ENCODE data around the genes HARS2, PCDHA10 and PCDHB16.

GRCh38 chr5:140691222-140692042 lies at the start of gene HARS2:
TSS of gene HARS2 (plus strand) at chr5:140691455.
- RRBS: 2% methylated on average over 17 of the region's 53 CpGs

DNA sequence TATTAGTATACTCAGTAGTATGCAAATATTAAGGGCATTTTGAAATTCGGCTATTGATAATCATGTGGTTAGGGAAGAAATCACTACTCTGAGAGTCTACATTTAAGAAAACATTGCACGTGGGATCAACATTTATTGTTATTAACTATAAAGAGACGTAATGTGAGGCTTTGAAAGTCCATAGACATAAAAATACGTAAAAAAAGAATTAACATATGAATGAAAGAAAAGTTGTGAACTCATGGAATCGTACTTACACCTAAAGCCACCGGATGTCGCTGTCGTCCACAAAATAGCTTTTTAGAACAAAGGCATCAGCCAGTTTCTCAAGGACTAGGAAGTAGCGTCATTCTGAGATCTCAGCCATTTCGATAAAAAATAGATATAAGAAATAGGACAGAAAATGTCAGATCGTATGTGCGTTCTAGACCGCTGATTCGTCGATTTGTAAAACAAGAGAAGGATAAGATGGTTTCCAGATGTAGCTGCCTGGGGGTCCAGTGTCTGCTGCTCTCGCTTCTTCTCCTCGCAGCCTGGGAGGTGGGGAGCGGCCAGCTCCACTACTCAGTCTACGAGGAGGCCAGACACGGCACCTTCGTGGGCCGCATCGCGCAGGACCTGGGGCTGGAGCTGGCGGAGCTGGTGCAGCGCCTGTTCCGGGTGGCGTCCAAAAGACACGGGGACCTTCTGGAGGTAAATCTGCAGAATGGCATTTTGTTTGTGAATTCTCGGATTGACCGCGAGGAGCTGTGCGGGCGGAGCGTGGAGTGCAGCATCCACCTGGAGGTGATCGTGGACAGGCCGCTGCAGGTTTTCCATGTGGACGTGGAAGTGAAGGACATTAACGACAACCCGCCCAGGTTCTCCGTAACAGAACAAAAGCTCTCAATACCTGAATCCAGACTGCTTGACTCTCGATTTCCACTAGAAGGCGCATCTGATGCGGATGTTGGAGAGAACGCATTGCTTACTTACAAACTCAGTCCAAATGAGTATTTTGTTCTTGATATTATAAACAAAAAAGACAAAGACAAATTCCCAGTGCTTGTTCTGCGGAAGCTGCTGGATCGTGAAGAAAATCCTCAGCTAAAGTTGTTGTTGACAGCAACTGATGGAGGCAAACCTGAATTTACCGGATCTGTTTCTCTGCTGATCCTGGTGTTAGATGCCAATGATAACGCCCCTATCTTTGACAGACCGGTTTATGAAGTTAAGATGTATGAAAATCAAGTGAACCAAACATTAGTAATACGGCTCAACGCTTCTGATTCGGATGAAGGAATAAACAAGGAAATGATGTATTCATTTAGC lies at the start of gene PCDHA10:
Gene PCDHA10 (plus strand): TSS at position 317 of the 1,311 bp plus-strand sequence.
- RRBS: 50% methylated on average over 2 of the region's 53 CpGs

- RRBS: no CpG with 5 or more reads among the region's 6 CpGs
Measured at GRCh38 chr5:140987909-140988559, 21.8 kb downstream of the PCDHAC2 start.

DNA sequence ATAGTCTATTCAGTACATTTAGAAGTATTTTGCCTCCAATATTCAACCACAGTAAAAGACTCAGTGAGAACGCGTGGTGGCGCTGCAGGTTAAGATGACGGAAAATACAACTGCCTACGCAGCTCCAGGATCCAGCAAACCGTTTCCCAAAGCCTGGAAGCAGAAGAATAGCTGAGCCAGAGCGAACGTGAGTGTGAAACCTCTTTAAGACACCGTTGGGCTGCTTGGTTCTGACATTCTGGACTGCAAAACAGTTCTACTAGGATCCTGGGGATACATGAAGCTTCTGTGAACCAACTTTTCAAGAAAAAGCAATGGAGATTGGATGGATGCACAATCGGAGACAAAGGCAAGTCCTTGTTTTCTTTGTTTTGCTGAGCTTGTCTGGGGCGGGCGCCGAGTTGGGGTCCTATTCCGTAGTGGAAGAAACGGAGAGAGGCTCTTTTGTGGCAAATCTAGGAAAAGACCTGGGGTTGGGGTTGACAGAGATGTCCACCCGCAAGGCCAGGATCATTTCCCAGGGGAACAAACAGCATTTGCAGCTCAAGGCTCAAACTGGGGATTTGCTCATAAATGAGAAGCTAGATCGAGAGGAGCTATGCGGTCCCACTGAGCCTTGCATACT lies at the start of gene PCDHB16:
Gene PCDHB16 (plus strand): TSS at position 142 of the 625 bp plus-strand sequence.
- RRBS: no CpG with 5 or more reads among the region's 18 CpGs

DNA sequence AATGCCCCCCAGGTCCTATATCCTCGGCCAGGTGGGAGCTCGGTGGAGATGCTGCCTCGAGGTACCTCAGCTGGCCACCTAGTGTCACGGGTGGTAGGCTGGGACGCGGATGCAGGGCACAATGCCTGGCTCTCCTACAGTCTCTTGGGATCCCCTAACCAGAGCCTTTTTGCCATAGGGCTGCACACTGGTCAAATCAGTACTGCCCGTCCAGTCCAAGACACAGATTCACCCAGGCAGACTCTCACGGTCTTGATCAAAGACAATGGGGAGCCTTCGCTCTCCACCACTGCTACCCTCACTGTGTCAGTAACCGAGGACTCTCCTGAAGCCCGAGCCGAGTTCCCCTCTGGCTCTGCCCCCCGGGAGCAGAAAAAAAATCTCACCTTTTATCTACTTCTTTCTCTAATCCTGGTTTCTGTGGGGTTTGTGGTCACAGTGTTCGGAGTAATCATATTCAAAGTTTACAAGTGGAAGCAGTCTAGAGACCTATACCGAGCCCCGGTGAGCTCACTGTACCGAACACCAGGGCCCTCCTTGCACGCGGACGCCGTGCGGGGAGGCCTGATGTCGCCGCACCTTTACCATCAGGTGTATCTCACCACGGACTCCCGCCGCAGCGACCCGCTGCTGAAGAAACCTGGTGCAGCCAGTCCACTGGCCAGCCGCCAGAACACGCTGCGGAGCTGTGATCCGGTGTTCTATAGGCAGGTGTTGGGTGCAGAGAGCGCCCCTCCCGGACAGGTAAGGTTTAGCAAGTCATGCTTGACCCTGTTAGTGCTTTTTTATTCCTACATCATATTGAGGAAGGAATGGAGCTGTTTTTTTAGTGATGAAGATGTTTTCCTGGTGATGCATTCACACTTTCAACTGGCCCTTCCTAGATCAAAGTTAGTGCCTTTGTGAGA lies 2.3 kb downstream of the PCDHGC3 start:
- RRBS: no CpG with 5 or more reads among the region's 35 CpGs

GRCh38 chr5:141513520-141514552 lies 25.0 kb downstream of the PCDHGC5 start:
- RRBS: no CpG with 5 or more reads among the region's 38 CpGs

DNA sequence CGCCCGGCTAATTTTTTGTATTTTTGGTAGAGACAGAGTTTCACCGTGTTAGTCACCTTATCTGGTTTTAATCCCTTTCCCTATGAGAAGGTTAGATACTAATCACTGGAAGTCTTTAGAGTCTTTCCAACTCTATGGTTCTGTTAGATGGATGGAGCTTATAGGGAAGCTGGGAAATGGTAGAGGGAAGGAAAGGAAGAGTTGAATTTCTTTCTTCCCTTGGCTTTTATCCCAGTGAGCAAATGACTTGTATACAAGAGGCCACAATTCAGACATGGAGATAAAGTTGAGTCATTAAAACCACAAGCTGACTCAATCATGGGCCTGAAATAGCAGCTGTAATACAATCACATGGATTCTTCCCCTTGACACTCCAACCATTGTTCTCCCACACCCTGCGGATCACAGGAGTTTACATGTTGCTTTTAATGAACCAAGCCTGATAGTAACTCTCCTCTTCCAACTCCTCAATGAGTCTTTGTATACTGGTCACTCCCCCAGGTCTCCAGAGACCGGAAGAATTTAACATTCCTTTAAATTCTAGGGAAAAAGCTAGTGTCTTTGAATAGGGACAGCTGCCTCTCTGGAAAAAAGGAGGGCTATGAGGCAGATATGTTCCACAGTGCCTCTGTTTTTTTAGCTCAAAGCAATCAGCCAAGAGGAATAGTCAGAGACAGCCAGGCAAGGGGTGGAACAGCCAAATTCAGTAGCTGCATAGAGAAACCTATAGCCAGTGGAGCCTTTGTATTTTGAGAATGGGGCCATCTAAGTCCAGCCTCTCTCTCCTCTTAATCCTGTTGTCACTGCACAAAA lies 32.4 kb downstream of the PCDHGC5 start:
- RRBS: no CpG with 5 or more reads among the region's 5 CpGs

- RRBS: no CpG with 5 or more reads among the region's 2 CpGs
Measured at GRCh38 chr5:141583453-141583694, 35.4 kb downstream of the DIAPH1 start.

- RRBS: no CpG with 5 or more reads among the region's 5 CpGs
Measured at GRCh38 chr5:141589982-141590522, 28.7 kb downstream of the DIAPH1 start.

GRCh38 chr5:141618047-141618855 lies 549 bp downstream of the DIAPH1 start:
- RRBS: under 1% methylated on average over 10 of the region's 43 CpGs

GRCh38 chr5:141640334-141641046 lies 3.7 kb downstream of the RELL2 start:
- RRBS: no CpG with 5 or more reads among the region's 9 CpGs

DNA sequence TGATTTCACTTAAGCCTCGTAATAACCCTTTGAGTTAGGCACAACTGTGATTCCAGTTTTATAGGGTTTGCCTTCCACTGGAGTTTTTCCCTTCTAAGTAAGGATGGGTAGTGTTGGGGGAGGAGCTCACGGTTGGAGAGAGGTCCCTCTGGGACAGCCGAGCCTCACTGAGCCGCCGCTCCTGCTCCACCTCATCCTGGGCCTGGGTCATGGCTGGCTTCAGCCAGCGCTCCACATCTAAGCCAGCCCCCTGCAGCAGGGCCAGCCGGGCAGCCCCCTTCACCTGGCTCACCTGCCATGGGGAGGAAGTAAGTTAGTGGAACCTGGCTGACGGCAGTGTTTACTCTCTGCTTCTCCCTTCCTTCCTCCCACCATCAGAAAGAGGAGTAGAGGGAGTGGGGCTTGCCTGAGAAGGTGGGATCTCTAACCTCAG lies 5.6 kb downstream of the FCHSD1 start:
- RRBS: no CpG with 5 or more reads among the region's 8 CpGs

DNA sequence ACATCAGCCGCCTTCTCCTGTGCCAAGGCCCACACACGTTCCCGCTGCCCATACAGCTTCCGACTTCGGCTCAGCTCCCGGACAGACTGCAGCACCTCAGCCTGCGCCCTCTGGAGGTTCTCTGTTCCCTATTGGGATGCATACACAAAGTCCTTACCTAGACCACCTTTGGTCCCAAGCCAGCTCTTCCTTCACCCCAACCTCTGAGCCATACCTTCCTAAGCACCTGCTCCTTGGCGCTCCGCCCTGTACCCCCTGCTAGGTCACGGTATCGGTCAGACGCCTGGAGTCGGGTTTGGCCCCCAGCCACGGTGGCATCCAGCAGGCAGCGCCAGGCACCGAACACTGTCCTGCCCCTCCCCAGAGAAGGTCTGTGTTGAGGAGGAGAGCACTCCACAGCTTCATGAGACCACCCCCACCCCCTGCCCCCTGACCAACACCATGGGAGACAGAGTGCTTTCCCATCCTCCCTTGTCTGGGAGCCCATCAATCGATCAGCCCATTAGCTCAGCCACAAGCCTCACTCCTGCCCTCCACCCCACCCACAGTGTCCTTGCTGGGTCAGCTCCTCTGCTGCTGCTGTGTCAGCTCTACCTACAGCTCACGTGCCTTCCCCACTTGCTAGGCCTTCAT lies 1.9 kb downstream of the FCHSD1 start:
- RRBS: no CpG with 5 or more reads among the region's 18 CpGs

DNA sequence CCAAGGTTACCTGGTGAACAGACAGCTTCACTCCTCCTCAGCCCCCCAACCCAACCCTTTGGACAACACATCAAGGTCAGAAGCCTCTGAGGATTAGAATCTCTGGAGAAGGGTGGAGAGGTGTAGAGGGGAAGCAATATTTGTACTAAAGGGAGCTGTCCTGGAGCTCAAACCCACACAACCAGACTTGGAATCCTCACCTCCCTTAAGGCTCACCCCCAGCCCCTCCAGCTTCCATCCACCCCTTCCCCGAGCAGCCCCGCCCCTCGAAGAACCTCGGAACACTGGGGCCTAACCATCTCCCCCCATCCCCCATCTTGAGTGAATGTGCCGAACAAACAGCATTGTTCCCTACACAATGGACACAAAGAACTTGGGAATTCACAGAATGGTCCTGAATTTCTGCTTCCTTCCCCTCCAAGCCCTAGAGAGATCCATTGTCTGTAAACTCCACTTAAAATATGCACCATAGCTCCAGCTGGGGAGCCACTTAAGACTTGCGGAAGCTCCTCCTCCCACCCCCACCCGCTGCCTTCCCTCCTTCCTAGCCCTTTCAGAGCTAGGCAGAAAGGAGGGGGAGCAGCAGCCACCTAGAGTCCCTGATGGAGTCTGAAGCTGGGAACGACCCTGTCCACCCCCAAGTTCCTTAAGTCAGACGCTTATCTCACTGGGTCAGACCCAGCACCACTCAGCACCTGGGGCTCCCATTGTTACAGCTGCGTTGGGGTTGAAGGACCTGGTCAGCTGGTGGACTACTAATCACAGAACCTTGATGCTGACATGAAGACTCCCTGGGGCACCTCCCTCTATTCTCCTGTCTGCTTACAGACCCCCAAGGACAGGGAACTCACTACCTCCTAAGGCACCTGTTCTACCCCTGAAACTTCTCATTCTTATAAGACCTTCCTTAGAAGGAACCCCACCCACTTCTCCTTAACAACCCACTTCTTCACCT lies 61.5 kb downstream of the PCDH1 start:
- RRBS: no CpG with 5 or more reads among the region's 10 CpGs

- RRBS: no CpG with 5 or more reads among the region's 8 CpGs
Measured at GRCh38 chr5:141840086-141840949, 37.9 kb downstream of the PCDH1 start.

- RRBS: no CpG with 5 or more reads among the region's 8 CpGs
Measured at GRCh38 chr5:141846058-141846436, 32.2 kb downstream of the PCDH1 start.

DNA sequence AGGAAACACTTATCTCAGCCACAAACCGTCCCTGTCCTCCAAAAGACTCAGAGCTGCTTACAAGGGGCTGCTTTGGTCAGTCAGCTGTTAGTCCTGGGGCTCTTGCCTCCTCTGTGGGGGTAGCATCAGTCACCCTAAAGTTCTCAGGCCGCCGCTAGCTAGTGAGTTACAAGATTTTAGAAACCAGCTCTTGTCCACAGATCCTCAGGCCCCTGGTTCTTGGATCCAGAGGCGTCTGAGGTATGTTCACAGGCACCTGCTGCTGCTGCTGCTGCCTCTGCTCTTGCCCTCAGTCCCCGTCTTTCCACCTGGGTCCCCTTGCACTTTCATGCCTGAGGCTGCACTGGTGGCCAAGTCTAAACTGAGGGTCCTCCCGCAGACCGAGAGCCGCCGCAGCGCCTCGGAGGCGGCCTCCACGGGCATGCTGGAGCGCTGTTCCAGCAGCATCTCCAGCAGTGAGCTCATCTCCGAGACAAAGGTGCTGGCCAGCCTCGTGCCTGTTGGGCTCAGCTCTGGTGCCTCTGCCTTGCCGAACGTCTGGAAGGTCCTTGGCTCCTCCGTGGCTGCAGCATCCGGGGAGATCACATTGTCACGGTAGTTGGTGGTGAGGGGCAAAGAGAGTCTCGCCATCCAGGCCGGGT lies 12.7 kb downstream of the PCDH12 start:
- RRBS: 22% methylated on average over 4 of the region's 23 CpGs

- RRBS: no CpG with 5 or more reads among the region's 13 CpGs
Measured at GRCh38 chr5:141960601-141961287, 2.7 kb upstream of the PCDH12 start.

DNA sequence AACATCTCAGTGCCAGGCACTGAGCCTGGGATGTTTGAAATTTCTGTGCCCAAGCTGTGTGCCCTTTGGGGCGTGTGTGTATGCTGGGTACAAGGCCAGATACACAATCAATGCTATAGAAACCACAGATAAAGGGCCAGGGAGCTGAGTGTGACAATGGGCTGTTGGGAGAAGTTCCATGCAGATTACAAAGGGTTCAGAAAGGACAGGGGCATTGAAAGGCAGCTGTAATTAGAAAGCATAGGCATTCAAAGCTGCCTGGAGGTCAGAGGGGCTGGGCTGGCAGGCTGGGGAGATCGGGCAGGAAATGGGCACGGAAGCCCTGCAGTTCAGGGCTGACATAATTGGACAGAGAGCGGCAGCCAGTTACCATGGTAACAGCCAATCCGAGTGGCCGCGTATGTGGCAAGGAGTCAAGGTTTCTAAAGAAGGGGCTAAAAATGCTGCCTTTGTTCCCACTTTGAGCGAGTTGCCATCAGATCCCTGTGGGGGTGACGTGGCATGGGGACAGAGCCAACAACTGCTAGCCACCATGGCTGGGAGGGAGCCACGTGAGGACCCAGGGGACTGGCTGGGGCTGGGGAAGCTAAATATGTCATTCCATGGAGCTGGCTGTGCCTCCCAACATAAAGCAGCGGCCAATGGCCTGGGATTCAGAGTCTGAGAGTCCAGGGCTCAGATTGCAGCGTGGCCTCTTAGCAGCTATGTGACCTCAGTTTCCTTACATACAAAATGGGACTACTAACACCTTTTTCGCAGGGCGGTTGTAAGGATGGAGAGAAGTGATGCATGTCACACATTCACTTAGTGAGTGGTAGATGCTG lies 44.7 kb upstream of the NDFIP1 start:
- RRBS: no CpG with 5 or more reads among the region's 14 CpGs

All from epithelial cell of esophagus (primary cell).